ENCODE measurements around a stretch of chr6.

DNA sequence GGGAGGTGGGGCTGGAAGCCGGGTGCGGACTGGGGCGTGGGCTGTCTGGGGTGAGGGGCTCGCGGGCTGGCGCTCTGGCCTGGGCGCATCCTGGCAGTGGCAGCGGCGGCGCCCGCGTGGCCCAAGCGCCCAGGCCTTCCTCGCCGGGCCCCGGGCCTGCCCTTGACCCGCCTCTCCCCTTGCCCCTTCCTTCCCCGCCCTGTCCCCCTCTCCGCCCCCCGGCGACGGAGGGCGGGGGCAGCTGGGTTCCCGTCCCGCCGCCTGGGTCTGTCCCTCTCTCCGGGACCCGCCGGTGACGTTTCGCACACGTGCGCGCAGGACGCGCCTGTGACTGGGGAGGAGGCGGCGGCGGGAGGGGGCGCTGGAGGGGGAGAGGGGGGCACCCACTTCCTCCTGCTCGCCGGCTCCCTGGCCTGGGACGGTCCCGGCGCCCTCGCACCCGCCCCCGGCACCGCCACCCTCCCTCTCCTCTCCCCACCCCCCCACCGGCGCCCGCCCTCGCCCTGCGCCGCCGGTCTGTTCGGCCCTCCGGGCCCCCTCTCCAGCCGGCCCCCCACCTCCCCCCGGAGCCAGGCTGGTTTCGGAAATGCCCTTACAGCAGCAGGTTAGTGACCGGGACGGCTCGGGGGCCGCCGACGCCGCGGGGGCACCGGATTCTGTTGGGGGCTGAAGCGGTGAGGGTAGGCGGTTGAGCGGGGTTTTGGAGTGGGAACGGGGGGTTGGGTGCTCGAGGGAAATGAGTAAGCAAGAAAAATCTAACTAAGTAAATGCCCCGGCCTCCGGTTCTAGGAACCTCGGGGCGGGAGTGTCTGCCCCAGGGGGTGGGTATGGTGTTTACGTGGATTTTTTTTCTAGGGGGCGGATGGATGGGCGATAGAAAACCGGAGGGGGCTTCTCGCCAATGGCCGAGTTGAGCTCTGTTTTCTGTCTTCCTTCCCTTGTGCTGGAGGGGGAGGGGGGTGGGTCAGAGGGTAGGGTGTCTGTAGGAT is 1.8 kb downstream of the E2F3 start:
- PRO-cap, 3 experiments: peak in 3 of 3 experiments; most common plus-strand start position 305 of the sequence (in 1); most common minus-strand start position 269 of the sequence (in 1)
- RAMPAGE, long total RNA, 4 experiments: start-site peak on the plus strand in 4 of 4 experiments, centred at positions 489 to 581 of the sequence, 20 to 64 reads per replicate
- RRBS: 2% methylated on average over 40 of the region's 85 CpGs

DNA sequence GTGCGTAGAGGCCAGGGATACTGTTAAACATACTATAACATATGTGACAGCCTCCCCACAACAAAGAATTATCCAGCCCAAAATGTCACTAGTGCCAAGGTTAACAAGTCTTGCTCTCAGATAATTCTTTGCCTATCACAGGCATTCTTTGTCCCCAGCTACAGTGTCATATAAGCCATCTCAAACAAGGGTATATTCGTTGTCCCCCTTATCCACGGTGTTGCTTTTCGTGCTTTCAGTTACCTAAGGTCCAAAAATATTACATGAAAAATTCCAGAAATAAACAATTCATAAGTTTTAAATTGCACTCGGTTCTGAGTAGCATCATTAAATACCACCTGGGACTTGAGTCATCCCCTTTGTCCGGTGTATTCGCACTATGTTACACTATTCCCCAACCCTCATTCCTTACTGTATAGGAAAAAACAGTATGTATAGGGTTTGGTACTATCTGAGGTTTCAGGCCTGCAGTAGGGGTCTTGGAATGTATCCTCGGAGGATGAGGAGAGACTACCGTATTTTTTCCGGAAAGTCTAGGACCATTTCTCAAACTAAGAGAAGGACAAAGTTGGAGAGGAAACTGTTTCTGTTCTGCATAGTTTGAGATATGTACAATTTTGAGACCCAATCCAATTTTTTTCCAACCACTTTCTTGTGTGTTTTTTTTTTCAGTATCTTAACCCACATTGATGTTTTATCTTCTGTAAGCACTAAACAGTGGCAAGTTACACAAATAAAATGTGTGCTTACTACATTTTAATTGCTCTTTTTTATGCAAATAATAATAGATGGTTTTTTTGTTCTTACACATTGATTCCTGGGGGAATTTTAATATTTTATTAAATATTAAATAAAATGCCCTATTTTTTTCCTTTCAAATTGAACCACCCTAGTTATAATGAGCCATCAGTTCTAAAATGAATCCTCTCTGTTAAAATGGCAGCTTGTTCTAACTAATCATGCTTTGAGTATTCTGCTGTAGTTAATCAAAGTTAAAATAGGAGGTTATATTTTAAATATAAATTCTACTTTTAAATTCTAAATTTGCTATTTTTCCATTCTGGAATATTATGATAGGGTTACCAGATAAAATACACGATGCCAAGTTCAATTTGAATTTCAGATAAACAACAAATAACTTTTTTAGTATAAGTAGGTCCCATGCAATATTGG is 27.8 kb downstream of the E2F3 start:
- PRO-cap, 3 experiments: no peak in any of the 3 experiments
- RAMPAGE, long total RNA, 4 experiments: no peak in any of the 4 experiments
- RRBS: no CpG with 5 or more reads among the region's 11 CpGs

DNA sequence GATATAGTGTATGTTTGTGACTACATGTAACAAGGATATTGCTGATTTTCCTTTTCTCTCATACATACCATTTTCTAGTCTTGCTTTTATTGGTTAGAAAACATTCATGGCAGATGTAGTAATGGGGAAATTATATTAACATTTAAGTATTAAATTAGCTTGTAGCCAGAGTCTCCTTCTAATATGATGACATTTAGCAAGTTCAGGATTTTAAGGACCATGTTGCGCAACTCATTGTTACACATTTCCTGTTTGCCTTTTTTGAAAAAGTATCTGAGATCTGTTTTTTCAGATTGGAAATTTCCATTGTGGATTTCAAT is 38.6 kb downstream of the CDKAL1 start:
- PRO-cap, 3 experiments: no peak in any of the 3 experiments
- RAMPAGE, long total RNA, 4 experiments: no peak in any of the 4 experiments
- RRBS: no CpG with 5 or more reads among the region's 1 CpG

- PRO-cap, 3 experiments: no peak in any of the 3 experiments
- RAMPAGE, long total RNA, 4 experiments: no peak in any of the 4 experiments
- RRBS: no CpG with 5 or more reads among the region's 2 CpGs
Measured at GRCh38 chr6:20879373-20879854, 345.2 kb downstream of the CDKAL1 start.

GRCh38 chr6:21005678-21006038 is 471.4 kb downstream of the CDKAL1 start:
- PRO-cap, 3 experiments: no peak in any of the 3 experiments
- RAMPAGE, long total RNA, 4 experiments: no peak in any of the 4 experiments
- RRBS: no CpG with 5 or more reads among the region's 3 CpGs

DNA sequence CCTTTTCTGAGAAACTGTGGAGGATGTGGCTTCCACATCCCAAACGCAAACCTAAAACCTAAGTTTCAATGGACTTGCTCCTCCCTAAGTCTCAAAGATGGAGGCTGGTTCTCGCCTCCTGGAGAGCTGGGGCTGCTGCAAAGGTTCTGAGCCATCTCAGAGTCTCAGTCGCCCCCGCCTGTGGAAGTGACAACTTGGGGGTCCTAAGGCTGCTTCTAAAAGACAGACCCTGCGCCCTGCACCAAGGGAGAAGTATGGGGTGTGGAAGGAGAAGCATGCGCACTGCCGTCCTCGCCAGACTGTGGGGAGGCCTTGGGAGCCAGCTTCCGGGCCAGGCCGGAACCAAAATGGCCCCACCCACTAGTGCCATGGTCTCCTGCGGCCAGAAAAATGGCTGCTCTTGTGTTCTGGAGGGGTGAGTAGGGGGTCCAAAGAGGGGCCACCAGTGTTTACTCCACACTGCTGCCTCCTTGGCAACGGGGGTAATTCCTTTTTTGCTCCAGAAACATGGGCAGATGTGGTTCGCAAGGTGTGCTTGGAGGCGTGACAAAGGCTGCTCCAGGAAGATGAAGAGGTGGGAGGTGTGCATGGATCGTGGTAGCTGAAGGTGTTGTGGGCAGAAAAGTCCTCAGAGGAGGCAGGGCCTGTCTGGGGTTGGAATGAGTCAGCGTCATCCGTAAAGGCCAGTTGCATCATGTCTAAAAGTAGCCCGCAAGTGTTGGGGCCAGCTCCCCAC is 329.9 kb upstream of the SOX4 start:
- PRO-cap, 3 experiments: no peak in any of the 3 experiments
- RAMPAGE, long total RNA, 4 experiments: no peak in any of the 4 experiments
- RRBS: no CpG with 5 or more reads among the region's 18 CpGs

DNA sequence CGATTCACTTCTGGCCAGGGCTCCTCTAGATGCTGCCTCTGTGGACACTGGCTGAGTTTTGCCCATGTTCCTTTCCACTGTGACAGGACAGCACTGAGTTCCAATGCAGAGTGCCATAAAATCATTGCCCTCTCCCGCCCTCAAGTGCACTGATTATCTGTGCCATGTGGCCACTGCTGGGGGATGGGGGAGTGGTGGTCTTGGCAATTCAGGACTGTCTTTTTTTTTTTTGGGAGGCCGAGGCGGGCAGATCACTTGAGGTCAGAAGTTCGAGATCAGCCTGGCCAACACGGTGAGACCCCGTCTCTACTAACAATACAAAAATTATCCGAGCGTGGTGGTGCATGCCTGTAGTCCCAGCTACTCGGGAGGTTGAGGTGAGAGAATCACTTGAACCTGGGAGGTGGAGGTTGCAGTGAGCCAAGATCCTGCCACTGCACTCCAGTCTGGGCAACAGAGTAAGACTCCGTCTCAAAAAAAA is 23.3 kb upstream of the SOX4 start:
- PRO-cap, 3 experiments: no peak in any of the 3 experiments
- RAMPAGE, long total RNA, 4 experiments: no peak in any of the 4 experiments
- RRBS: no CpG with 5 or more reads among the region's 11 CpGs

GRCh38 chr6:21593212-21593655 is 317 bp upstream of the SOX4 start:
- PRO-cap, 3 experiments: peak in 1 of 3 experiments; most common minus-strand start chr6:21593542 (in 1)
- RAMPAGE, long total RNA, 4 experiments: no peak in any of the 4 experiments
- RRBS: no CpG with 5 or more reads among the region's 15 CpGs

DNA sequence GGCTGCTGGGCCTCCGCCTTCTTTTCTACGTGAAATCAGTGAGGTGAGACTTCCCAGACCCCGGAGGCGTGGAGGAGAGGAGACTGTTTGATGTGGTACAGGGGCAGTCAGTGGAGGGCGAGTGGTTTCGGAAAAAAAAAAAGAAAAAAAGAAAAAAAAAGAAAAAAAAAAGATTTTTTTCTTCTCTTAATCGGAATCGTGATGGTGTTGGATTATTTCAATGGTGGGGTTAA is 3.2 kb downstream of the SOX4 start:
- PRO-cap, 3 experiments: peak in 2 of 3 experiments; most common minus-strand start position 89 of the sequence (in 2)
- RAMPAGE, long total RNA, 4 experiments: no peak in any of the 4 experiments
- RRBS: no CpG with 5 or more reads among the region's 8 CpGs

- PRO-cap, 3 experiments: no peak in any of the 3 experiments
- RAMPAGE, long total RNA, 4 experiments: no peak in any of the 4 experiments
- RRBS: no CpG with 5 or more reads among the region's 6 CpGs
Measured at GRCh38 chr6:21921924-21922487, 328.5 kb downstream of the SOX4 start.

GRCh38 chr6:22025006-22026425 is 271.3 kb downstream of the PRL start:
- PRO-cap, 3 experiments: peak in 2 of 3 experiments; most common minus-strand start chr6:22025872 (in 1)
- RAMPAGE, long total RNA, 4 experiments: no peak in any of the 4 experiments
- RRBS: no CpG with 5 or more reads among the region's 14 CpGs

DNA sequence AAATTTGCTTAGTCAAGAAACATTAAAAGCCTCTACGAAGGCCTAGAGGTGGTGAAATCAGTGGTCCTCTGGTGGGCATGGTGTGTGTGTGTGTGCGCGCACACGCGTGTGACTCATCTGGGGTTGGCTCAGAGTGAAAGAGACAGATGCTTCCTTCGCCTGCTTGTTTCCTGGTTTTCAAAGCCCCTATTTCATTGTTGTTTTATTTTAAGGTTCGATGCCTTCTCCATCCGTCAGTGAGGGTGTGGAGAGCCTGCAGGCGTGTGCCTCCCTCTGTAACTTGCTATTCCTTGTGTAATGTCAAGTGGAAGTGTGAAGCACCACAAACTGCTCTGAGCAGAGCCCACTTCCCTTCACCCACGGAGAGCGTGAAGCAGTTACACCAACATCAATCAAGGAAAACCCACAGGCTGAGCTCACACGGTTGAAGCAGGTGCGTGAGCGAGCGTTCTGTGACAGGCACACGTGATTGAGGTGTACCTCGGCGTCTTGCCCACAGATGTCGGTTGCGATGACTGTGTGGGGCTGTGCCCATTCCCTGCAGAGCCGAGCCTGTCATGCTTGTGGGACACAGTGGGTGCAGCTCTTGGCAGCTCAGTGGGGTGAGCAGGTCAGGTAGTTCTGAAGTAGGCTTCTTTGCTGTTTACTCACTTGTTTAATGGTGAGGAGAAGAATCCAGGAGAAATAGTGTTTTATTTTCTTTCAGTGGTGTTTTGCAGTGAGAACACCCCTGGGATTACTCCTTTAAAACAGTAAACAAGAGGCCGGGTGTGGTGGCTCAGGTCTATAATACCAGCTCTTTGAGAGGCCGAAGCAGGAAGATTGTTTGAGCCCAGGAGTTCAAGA is 233.8 kb downstream of the PRL start:
- PRO-cap, 3 experiments: no peak in any of the 3 experiments
- RAMPAGE, long total RNA, 4 experiments: no peak in any of the 4 experiments
- RRBS: no CpG with 5 or more reads among the region's 23 CpGs

DNA sequence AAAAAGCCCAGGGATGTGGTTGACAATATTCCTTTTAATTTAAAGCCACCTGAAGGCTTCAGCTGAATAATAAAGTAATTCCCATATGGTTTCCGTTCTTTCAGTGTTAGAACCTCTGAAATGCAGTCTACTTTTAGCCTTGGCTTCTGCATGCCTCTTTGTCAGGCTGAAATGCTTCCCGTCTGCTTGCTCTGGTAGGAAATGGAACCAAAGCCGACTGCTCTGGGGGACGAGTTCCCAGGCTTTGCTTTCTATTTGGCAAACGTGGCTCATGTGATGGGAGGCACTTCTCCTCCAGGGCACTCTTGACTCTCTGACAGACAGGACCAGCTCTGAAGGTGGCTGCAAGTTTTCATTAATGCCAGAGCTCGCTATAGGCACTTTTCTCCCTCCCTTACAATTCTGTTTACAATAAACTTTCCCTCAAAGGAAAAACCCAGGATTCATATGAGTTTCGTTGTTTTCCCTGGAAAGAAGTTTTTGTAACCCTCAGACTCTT is 225.2 kb downstream of the PRL start:
- PRO-cap, 3 experiments: peak in 2 of 3 experiments; most common plus-strand start position 210 of the sequence (in 1); most common minus-strand start position 193 of the sequence (in 1)
- RAMPAGE, long total RNA, 4 experiments: no peak in any of the 4 experiments
- RRBS: no CpG with 5 or more reads among the region's 7 CpGs

DNA sequence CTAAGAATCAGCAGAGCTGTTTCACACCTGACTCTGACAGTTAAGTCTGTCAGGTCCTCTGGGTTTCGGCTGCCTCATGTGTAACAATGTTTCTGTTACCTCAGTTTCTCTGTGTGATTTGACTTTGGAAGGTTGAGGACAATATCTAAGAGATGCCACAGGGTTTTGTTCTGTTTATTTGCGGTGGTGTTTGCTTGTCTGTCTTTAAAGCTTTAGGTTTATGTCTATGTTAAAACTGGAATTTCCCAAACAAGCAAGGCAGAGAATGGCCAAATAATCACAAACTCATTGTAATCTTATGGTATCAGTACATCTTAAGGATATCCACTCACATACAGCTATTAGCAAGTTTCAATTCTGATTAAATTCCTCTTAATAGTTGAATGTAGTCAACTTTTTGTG is 319.3 kb downstream of the HDGFL1 start:
- PRO-cap, 3 experiments: no peak in any of the 3 experiments
- RAMPAGE, long total RNA, 4 experiments: no peak in any of the 4 experiments
- RRBS: no CpG with 5 or more reads among the region's 2 CpGs

DNA sequence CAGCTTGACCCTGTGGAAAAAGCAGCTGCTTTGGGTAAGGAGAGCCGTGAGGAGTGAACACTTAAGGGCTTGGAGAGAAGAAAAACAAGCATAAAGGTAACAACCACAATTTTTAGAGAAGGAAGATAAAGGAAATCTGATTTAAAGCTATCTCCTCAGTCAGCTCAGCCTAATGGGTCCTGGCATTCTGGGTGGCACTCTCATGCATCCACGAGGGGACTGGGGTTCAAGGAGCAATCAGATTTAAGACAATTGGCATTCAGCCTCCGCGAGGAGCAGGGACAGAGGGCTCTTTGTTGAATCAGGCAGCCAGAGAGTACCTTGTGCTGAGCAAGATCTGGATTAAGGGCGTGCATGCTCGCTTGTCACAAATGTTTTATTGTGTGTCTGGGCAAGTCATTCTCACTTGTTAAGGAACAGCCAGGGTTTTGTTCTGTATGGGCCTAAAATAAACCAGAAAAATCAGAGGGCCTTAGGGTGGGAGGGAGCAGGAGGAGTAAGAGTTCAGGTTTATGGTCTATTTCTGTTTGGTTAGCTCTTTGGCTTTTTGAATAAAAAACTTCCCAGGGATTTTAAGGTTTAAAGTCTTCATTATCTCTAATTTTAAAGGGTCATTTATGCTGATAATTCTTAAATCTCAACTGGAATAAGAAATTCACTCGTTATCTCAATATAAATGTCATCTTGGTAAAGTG is 475.3 kb upstream of the NRSN1 start:
- PRO-cap, 3 experiments: no peak in any of the 3 experiments
- RAMPAGE, long total RNA, 4 experiments: no peak in any of the 4 experiments
- RRBS: no CpG with 5 or more reads among the region's 7 CpGs

DNA sequence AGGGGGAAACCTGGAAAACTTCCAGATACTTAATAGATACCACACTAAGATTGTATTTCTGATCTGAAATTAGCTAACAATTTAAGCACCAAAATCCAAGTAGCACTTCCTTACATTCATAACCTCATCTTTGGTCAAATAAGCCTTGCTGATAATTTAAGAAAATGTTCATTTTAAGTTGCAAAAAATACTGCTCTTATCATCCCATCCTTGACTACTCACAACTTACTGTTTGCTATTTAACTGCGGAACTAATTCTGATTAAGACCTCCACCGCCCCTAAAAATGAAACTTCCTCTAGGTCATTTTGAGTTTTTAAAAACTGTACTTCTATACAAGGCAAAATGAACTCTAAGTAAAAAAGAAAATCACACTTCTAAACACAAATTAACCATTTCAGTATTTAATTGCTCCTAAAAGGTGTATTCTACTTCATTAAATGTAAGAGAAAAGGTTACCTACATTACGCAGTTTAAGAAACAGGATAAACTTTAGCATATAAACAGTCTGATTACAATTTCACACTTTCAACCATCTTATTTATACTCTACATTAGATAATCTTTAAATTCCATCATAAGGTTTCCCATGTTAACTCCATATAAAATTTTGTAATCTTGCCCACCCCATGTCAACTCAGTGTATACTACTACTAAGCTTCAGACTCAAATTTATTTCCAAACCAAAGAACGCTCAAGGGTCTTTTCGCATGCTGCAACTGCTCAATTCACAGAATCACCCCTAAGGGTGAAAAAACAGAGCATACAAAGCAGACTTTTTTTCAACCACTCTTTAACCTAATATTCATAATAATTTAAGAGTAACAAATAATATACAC is 1.1 kb downstream of the C6orf62 start:
- PRO-cap, 3 experiments: no peak in any of the 3 experiments
- RAMPAGE, long total RNA, 4 experiments: no peak in any of the 4 experiments
- RRBS: no CpG with 5 or more reads among the region's 5 CpGs

DNA sequence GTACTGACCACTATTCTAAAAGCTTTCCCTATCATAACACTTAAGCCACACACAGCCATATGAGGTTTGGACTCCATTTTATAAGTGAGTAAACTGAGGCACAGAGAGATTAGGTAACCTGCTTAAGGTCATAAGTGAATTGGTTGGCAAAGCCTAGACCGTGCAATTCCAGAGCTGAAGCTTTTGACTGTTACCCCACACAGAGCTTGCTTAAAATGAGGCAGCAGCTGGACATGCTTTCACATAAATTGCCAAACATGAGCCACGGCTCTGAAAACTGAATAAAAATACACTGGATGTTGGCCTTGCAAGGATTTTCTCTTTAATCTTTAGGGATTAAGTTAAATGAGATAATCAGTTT is 2.5 kb downstream of the RIPOR2 start:
- PRO-cap, 3 experiments: no peak in any of the 3 experiments
- RAMPAGE, long total RNA, 4 experiments: no peak in any of the 4 experiments
- RRBS: no CpG with 5 or more reads among the region's 2 CpGs

- PRO-cap, 3 experiments: no peak in any of the 3 experiments
- RAMPAGE, long total RNA, 4 experiments: no peak in any of the 4 experiments
- RRBS: no CpG with 5 or more reads among the region's 5 CpGs
Measured at GRCh38 chr6:25280750-25281079, 1.5 kb downstream of the CARMIL1 start.

GRCh38 chr6:25296777-25297169 is 17.6 kb downstream of the CARMIL1 start:
- PRO-cap, 3 experiments: no peak in any of the 3 experiments
- RAMPAGE, long total RNA, 4 experiments: no peak in any of the 4 experiments
- RRBS: no CpG with 5 or more reads among the region's 2 CpGs

DNA sequence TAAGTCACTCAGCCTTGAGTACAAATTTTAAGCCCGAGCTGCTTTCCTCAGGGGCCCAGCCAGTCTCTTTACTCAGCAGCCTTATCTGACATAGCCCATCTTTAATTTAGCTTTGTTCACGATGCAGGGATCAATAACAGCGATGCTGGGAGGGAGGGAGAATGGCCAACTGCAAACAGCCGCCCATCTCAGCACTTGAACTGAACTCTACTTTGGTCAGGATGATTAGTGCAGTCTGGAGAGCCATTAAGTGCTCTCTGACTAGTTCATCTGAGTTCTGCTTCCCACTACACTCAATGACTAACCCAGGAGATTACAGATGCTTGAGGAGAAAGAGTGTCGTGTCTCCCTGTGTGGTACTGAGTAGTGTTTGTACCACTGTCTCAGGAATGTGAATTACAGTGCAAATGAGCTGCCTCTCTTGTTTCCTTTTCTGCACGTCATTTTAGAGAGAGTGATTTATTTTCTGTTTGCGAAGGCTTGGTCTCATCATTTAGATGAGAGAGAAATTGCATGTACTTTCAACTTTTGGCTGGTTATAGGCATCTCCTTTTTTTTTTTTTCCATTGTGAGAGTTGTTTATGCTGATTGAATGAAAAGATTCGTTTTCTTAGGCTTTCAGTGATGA is 23.5 kb downstream of the CARMIL1 start:
- PRO-cap, 3 experiments: no peak in any of the 3 experiments
- RAMPAGE, long total RNA, 4 experiments: no peak in any of the 4 experiments
- RRBS: no CpG with 5 or more reads among the region's 8 CpGs